Mesothelial cell of epicardium (in vitro differentiated cells): ENCODE measurements around the genes COPB2, TFDP2 and XRN1.

DNA sequence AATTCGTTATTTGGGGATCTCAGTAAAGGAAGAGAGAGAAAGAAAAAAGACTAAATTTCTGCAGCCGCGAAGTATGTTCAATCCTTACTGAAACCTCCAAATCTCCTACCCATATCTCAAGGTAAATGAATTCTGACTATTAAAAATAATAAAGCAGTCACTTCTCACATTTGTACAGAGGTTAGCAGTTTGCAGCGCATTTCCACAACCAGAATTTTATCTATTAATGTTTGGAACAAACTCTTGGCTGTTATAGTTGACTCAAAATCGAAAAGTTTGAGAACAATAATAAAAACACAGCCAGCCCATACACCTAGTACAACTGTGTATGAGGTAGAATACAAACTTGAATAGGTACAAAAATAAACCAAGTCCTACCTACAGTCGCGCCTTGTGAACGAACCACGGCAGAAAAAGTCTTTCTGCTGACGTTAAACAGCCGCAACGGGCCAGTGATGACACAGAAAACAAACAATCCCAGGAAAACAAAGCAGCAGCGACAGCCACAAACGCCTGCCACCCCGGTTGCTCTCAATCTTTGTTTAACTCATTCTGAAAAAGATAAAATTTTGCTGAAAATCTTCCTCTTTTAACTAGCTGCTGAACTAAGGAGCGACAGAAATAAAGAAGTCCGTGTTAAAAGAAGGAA lies 3.2 kb downstream of the FOXL2 start:
- PRO-cap: no peak

- PRO-cap: no peak
Observed at GRCh38 chr3:138944757-138945829, 1.8 kb downstream of the FOXL2 start.

DNA sequence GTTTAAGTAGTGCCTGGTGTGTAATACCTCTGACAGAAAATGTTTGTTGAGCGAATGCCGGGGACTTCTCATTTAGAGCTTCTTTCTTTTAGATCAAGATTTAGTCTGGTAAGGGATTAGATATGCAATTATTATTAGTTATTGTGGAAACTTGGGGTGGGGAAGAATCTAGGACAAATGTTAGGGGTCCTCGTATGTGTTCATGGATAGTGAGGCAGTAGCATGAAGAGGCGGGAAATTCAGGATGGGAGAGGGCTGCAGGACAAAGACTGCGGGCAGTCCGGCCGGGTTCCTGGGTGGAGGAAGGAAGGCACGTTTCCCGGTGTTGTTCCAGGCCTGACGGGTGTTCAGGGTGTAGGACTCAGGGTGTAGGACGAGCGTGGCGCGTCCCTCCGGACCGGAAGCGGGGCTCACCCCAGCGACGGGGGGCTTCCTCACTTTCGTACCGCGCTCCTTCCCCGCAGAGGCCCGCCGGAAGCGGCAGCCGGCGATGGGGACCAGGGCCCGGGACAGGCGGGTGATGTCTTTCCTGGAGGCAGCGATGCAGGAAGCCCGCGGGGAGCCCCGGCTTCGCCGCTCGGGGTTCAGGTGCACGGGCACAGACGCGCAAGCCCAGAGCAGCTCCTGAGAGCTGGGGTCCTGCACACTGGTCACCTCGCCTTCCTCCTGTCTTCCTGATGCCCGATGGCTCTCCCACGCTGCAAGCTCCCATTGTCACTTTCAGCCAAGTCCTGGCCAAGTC lies 13.3 kb downstream of the FOXL2NB start:
- PRO-cap: no peak

DNA sequence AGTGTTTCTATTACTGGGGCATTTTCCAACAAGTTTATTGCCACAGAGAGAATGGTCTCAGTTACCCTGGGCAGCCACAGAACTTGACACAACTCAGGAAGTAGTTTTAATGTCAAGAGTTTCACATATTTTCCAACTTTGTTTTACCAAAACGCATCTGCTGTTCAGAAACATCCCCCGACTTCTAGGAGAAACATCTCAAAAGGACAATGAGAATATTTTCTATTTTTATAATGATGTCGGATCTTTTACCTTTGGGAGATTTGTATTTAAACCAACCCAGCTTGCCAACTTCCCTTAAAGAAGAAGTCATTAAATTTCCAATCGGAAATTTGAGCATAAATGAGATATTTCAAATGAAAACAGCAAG lies 107.4 kb upstream of the MRPS22 start:
- PRO-cap: no peak

DNA sequence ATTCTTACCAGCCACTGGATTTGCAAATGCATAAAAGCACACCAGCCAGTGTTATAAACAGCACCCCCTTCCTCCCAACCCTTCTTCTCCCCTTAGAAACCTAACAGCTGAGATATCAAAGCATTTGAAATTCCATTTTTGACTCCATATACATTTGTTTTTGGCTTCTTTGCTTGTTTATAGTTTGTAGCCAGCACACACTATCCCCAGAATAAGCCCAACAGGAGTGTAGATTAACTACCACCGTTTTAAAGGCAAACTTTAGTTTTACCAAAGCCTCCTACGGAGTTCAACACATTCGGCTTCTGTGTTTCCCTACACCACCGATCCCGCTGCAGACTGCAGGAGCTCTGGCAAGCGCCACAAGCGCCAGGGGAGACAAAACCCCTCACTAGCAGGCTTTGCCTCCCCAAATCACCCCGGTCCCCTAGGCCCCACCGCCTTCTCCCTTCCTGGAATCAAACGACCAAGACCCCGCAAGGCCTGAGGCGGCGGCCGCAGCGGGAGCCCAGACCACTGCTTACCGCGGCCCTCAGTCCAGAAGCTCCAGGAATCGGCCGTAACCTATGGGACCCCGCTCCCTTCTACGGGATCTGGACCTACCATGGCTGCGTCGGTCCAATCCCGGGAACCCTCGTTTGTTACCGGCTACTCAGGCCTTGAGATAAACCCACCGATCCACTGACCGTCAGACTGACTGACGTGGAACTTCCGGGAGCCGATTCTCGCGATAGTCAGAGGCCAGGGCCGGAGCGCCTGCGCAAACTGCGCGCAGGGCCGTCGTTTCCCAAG lies at the start of gene COPB2:
COPB2 (minus strand) TSS at position 703 of the 792 bp plus-strand sequence.
- PRO-cap: bidirectional peak, plus-strand start at position 335 of the sequence, minus-strand start at position 352 of the sequence; bidirectional peak, plus-strand start outside the sequence, minus-strand start at position 699 of the sequence

- PRO-cap: no peak
Observed at GRCh38 chr3:139505918-139506390, 29.6 kb upstream of the RBP2 start.

GRCh38 chr3:139536999-139537841 lies 2.3 kb downstream of the RBP1 start:
- PRO-cap: no peak

- PRO-cap: no peak
Observed at GRCh38 chr3:139935852-139936544, 1.0 kb downstream of the CLSTN2 start.

DNA sequence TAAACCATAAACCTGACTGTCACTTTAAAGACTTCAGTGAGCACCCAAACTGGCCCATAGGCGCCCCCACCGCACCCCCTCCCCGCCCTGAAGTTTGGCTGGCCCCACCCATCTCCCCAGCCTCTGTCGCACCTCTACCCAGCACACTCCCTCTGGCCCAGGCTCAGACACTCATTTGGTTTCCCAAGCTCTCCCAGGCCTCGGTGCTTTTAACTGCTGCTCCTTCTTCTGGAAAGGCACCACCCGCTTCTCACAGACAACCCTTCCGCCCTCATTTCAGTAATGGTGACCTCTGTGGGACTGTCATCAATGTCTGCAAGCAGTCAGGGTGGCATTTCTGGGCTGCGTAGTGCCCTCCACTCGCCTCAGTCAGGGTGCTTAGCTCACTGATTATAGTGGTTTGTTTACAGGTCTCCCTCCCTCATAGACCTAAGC lies 367.6 kb upstream of the TRIM42 start:
- PRO-cap: no peak

DNA sequence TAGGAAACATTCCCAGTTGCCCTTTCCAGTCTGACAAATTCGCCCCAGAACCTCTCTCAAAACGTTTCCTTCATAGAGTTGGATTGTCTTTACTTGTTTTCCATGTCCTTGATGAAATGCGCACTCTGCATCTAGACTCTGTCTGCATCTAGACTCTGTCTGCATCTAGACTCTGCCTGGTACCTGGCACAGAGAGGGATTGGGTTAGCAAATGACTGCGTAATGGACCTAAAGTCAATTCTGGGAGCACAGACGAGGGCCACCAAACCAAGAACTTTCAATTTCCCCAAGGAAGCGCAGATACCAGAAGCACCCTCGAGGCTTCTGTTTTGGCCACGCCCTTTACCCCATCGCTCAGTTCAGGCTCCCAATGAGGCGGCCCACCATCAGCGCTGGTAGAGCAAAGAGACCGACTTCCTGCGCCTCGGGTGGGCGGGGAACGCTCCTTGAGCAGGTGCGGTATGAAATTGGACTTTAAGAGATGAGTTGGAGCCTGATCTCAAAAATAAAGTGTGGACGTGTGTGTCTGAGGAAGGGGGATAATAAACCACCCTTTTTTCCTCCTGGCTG lies 670 bp upstream of the SPSB4 start:
- PRO-cap: no peak

DNA sequence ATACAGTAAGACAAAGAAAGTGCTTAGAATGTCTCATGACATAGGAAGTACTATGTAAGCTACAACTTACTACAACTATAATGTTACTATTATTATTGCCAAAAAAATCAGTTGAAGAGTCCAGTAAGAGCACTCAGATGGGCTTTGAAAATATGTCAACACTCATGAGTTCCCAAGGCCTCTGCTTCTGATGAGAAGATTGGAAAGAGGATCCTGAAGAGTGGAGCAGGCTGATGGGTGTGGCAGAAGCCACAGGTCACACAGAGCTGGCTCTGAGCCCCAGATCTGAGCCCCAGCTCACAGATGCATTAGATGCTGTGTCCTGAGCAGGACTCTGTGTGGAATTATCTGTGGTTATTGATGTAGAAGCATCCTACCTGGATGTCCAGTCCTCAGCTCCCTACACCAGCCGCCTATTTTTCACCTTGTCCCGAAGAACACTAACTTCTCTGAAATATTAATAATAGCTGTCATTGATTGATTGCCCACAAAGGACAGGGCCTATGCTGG lies 65.6 kb downstream of the SPSB4 start:
- PRO-cap: no peak

DNA sequence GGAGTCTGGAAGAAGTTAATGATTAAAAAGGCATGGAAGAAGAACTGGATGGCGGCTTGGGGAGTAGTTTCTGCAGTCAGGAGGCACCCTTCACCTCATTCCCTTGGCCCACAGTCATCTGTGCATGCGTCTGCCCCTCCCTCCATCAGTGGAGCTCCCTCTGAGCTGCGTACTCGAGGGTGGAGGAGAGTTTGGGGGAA lies 4.3 kb downstream of the PXYLP1 start:
- PRO-cap: no peak

- PRO-cap: no peak
Observed at GRCh38 chr3:141312736-141313368, 55.5 kb upstream of the ZBTB38 start.

GRCh38 chr3:141383504-141384274 lies 15.4 kb downstream of the ZBTB38 start:
- PRO-cap: no peak

- PRO-cap: no peak
Observed at GRCh38 chr3:141660150-141660485, 78.0 kb upstream of the RNF7 start.

DNA sequence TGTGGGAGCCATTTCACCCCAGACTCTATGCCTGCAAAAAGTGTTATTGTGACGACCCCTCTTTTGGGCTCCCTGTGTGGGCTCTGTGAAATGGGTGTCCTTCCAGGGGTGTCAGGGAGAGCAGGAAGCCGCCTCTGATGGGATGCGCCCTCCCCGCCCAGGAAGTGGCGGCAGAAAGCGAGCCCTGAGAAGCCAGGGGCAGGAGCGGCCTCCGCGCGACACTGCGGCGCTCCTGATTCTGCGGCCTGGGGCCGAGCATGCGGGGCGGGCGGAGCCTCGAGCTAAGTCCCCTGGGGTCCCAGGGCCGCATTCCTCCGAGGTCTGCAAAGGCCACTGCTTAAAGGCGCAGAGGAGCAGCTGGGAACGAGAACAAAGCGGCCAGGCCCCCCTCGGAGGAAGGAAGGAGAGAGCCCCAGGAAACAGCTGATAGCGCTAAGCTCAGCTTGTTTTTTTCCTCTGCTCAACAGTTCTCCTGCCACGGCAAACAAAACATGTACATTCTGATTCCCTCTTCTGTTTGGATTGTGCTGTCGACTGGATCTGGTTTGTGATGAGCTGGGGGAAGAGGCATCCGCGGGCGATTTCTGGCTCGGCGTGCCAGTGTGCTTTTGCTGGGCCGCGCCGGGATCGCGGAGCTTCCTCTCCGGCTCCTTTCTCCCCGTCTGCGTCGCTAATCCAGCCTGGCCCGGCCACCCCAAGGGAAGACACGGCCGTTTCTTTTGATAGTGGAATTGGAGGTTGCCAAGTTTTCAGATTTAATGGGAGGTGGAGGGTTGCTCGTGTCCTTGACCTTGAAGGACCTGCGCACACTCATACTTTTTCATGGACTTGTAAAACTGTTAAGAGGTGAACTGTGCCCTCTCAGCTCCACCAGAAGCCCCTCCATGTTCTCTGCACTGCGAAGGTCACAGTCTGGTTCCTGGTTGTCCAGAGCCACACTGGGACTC lies 34.1 kb downstream of the GRK7 start:
- PRO-cap: no peak

DNA sequence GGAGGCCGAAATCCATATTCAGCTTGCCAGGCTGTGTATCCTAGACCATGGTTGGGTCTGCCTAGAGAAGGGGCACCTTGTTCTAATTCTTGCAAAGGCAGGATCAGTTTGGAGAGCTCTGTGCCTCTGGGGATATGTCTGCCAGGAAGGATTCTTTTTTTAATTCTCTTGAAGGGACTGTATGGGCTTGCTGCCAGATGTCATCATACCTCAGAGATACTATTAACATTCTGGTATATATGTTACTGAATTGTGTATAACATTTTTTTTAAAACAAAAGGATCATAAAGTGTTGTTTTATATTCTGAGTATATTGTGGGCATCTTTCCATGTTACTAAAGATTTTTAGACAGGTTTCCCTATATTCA lies 2.4 kb downstream of the ATP1B3 start:
- PRO-cap: no peak

DNA sequence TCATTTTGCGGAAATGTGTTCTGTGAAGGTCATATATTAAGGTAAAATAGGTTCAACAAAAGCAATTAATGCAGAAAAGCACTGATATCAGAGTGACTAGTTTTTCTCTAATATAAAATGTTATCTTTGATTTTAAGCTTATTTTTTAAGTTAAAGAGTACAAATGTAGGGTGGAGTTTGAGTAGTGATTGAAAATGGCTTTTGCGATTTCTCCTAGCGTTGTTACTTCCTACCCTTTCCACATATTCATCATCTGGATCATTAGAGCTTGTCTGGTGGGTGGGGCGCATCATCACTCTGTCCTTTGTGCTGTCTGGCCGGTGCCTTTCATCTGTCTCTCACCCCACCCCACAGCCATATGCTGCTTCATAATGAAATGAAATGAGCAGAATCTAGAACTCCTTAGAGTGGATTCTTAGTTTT lies 44.2 kb downstream of the ATP1B3 start:
- PRO-cap: no peak

- PRO-cap: bidirectional peak, plus-strand start at chr3:142149653, minus-strand start at chr3:142149493
Observed at GRCh38 chr3:142148728-142149910, at the start of gene TFDP2. TSS of gene TFDP2 (minus strand) at chr3:142149544.

- PRO-cap: bidirectional peak, plus-strand start at chr3:142448163, minus-strand start at chr3:142448037
Observed at GRCh38 chr3:142447880-142448556, at the start of gene XRN1. TSS of gene XRN1 (minus strand) at chr3:142448037.